HL-60 (cell line): Measurements from ENCODE around the genes PRTFDC1 and ENKUR.

- RRBS, result no CpG with 5 or more reads among the region's 6 CpGs
Measured at GRCh38 chr10:22634023-22634591, 80.3 kb downstream of the PIP4K2A start.

GRCh38 chr10:22683048-22683414 lies 31.3 kb downstream of the PIP4K2A start:
- RRBS, result no CpG with 5 or more reads among the region's 4 CpGs

GRCh38 chr10:22849337-22849959 lies 78.4 kb upstream of the ARMC3 start:
- RRBS, result 34% methylated on average over 4 of the region's 10 CpGs

DNA sequence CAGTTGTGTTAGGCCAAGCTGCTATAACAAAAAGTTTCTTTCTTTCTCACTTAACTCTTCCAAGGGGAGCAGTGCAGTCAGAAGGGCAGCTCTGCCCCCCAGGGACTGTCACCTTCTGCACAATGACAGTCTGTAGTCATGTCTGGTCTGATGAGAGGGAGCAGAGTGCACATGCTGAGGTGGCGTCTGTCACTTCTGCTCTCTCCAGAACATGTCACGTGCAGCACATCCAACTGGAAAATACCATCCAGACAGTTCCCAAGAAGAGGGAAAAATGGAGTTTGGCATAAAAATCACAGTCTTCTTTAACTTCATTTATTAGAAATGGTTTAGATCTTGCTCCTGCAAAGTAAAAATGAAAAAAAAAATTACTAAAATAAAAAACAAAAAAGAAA lies 11.0 kb downstream of the OTUD1 start:
- RRBS, result no CpG with 5 or more reads among the region's 2 CpGs

DNA sequence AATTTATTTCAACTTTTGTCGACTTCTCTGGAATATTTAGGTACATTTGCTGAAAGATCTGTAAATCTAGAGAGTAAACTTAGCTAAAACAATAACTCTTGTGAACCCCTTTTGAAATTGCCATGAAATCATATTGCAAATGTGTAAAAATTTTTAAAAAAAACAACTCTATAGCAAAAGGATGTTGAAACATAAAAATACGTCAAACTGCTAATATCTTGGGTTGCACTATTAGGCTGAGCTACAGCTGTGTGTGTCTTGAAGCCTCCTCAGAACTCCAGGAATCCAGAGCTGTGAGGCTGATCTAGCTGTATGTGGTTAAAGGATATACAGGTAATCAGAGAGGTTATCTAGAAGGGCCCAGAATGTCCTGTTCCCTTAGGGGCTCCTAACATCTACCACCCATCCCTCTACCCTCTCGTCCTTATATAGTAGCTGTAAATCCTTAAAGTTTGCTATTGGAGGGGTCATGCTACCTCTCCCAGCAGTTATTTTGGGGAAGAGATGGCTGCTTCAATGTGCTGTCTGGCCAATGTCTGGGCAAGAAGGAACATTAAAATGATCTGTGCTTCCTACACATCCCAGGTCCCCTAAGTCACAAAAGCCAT lies 89.5 kb upstream of the KIAA1217 start:
- RRBS, result no CpG with 5 or more reads among the region's 3 CpGs

DNA sequence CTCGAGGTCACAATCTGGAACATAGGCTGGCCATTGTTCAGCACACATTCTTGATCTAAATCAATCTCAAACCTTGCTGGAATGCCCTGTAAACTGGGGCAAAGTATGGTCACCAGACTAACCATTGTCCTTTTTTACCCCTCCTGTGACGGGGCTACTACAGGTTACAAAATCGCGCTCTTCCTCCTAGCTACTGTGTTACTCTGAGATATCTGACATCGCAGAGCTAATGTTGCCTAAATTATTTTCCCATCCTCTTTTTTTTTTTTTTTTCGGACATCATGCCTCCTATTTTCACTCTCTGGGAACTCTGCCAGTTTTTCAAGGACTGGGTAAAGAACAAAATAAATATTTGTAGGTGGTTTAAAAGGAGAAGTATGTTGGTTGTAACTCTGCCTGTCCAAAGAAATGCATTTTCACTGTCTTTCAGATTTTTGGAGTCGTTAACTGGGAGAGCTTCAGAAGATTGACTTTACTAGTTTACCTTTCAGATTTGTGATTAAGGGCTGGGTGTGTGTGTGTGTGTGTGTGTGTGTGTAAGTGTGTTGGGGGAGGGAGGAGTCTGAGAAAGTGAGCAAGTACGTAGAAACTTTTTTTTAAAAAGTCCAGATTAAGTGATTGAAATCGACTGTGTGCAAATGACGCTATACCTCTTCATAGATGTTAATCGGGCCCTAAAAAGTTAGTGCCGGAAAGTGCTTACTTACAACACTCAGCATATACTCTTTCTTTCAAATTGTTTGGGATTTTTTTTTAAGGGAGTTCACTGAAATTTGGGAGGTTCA lies 881 bp upstream of the KIAA1217 start:
- RRBS, result no CpG with 5 or more reads among the region's 12 CpGs

DNA sequence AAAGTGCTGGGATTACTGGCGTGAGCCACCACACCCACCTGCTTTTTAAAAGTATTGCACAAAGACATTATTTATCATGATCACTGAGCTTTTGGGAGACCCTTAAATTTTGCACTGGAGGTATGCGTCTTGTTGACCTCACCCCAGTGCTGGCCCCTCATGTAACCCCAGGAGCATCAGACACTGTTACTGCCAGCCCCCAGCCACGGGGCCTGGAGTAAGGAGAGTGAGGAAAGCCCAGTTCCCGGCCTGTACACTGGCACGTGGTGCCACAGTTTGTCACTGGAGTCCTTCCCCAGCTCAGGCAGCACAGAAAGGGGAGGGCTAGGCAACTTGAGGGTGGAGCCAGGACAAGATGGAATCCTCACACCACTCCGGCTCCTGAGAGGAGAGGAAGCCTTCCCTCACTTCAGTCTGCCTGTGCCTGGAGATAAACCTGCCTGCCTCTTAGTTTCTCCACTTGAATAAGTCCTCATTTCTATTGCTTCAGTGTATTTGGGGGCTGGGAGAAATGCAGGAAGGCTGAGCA lies 175.9 kb downstream of the KIAA1217 start:
- RRBS, result no CpG with 5 or more reads among the region's 6 CpGs

DNA sequence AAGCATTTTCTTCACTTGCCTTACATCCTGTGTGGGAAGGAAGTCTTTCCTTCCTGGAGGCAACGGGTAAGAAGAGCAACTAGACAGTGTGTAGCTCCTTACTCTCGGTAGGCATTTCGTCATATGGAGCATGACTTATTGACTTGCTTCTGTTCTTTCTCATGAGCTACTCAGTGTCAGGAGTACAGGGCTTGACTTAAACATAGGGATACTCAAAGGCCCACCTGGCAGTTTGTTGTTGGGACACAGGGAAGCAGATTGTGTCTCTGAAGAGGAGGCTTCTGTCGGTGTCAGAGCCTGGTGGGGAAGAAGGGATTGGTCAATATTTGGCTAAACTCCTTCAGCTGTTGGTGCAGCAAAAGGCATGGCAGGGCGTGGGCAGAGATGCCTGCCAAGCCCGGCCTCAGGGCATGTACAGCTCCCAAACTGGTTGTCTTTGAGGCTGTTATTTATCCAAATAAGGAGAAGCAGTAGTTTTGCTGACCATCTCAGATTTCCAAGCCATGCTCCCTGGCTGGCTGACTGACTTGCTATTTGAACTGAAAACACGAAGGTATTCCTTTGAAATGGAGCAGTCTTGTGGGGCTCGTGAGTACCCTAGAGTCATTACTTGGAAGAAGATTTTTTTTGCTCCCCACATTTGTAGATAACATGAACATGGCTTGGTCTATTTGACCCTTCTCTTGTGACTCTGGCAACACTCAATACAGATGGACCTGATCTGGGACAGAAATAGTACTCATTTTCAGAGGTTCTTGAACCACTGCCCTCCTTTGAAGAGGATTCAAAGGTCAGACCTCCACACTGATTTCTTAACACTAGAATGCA lies 249.0 kb downstream of the KIAA1217 start:
- RRBS, result no CpG with 5 or more reads among the region's 8 CpGs

GRCh38 chr10:24468080-24468912 lies 255.4 kb downstream of the ARHGAP21 start:
- RRBS, result no CpG with 5 or more reads among the region's 9 CpGs

- RRBS, result no CpG with 5 or more reads among the region's 20 CpGs
Measured at GRCh38 chr10:24519738-24520555, 203.7 kb downstream of the ARHGAP21 start.

- RRBS, result no CpG with 5 or more reads among the region's 4 CpGs
Measured at GRCh38 chr10:24548684-24549022, 175.0 kb downstream of the ARHGAP21 start.

DNA sequence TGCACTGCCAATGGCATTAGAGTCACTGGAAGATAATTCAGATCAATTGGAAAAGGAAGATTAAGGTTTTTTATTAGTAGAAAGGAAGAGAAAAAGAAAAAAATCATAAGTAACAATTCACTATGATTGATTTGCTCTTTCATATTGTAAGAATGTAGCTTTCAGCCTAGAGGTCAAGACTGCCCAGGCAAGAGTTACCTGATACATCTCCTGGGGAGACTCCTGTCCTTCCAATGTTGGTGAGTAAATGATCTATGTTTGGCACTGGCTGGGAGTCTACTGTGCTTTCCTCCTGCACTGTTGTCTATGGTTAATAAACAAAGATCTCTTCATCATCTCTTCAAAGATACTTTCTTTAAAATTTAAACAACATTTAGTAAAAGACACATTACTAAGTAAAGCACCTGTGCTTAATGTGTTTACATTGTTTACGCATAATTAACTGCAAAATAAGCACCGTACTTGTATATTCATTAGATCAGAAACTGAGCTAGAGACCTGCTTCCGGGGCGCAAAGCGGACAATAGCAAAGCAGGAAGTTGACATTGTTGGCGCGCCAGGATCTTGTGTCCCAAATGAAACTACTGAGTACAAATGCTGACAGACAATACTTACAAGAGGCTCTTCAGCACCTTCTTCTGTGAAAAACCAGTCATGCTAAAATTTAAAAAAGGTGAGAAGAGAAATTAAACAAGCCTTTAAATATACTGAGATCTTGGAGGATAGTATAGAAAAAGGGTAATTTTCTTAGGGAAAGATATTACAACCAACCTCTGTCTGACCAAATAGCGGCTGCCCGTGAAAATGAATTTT lies 132.5 kb downstream of the ARHGAP21 start:
- RRBS, result no CpG with 5 or more reads among the region's 9 CpGs

- RRBS, result no CpG with 5 or more reads among the region's 3 CpGs
Measured at GRCh38 chr10:24622572-24623020, 101.1 kb downstream of the ARHGAP21 start.

DNA sequence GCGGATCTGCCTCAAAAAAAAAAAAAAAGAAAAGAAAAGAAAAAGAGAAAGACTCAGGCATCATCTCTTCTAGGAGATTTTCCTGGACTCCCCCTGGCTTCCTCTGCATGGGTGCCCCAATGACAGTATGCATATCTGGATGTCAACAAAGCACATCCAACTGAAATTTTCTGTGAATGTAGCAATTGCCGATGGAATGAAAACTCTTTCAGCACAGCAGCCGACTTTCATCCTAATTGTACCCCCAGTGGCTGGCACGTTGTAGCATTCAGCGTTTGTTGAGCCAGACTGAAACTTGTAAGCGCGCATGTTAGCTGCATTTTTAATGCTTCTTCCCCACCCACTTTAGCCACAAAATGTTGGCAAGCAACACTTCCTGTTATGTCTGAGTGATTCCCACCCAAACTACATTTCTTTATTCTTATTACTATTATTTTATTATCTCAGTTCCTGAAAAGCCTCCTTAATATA lies 70.2 kb downstream of the PRTFDC1 start:
- RRBS, result no CpG with 5 or more reads among the region's 7 CpGs

DNA sequence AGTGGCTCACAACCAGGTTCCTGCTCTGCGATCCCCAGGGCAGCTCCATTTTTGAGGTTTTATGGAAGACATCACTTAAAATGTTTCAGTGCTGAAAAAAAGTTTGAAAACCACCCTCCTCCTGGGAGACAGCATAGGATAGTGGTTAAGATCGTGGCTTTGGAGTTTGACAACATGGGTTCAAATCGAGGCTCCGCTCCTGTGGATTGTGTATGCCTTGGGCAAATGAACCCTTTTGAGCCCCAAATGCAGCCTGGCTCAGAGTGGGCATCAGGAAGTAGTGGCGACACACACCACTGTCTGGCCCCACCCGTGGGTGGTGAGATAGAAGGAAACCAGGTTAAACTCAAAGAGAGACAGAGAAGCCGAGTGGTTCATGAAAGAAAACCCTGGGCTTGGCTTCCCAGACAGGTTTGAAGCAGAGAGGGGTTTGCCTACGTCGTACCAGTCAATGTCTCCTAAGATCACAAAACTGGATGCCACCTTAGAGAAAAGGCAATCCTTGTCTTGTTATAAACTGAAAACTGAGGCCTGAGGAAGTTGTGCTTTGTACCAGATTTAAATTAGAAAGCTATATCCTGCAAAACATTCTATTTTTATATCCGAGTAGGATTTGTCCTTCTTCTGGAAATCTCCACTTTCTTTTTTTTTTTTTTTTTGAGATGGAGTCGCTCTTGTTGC lies 57.7 kb downstream of the PRTFDC1 start:
- RRBS, result no CpG with 5 or more reads among the region's 11 CpGs

DNA sequence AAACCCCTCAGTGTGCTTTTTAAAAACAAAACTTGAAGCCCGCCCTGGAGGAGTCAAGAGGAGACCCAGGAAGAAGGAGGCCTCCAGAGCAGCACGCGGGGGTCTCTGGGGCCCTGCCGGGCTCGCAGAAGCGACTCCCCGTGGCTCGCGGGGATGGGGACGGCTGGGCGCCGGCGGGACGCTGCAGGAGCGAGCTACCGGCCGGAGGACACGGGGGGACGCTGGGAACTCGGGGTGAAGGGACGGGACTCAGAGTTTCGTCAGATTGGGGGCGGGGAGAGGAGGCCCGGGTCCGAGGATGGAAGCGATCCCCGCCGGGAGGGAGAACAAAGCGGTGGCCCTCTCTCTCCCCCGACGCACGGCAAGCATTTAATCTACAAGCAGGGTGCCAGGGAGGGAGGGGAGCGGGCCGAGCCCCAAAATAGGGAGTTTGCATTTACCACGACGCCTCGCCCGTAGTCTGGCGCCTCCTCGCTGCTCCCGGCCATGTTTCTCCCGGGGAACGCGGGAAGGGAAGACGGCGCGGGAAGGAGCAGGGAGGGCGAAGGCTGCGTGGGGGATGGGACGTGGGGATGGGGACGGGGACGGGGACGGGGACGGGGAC lies at the start of gene PRTFDC1:
Gene PRTFDC1, minus strand, starts transcription at position 519 of the 604 bp plus-strand sequence.
- RRBS, result 49% methylated on average over 12 of the region's 54 CpGs

DNA sequence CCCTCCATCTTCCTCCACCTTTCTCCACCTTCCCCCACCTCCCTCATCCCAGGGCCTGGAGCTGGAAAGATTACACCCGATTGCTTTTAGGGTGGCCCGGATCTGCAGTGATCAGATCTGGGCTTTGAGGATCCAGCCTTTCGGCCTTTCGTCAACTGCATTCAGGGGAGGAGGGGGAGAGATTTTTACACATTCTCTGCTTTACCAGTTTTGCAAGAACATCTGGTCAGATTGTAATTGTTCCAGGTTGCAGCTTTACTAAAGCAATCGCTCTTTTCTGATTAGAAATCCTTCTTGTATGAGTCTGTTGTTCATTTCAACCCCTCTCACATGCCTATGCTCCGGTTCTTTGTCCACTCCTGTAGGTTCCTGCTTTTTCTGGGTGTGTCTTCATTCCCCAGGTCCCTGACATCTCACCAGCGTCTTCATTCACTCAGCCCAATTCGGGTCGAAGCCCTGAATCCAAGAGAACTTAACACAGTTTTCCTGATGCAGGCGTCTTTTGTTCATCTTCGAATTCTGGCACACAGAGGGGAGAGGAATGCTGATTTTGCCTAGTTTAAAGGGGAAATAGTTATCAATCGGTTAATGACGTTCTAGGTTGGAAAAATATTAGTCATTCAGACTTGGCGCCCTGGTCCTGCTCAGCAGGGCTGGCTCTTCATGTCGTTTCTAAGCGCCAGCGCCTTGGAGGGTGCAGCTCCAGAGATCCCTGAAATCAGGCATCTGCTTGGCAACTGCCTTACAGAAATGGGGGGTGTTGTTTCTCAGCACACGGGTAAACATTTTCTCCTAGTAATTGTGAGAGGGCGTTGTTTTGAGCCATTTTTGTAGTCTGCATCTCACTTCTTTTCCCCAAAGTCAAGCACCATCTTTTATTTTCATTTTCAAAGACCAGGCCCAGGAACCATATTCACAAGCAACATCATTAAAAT lies 1.1 kb upstream of the PRTFDC1 start:
- RRBS, result no CpG with 5 or more reads among the region's 19 CpGs

GRCh38 chr10:25015838-25016807 lies at the start of gene ENKUR:
Gene ENKUR, minus strand, starts transcription at chr10:25016158.
- RRBS, result no CpG with 5 or more reads among the region's 52 CpGs

DNA sequence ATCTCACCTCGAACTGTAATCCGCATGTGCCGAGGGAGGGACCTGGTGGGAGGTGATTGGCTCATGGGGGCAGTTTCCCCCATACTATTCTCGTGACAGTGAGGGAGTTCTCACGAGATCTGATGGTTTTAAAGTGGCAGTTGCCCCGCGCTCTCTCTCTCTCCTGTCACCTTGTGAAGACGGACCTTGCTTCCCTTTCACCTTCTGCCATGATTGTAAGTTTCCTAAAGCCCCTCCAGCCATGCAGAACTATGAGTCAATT lies 53.3 kb upstream of the MYO3A start:
- RRBS, result no CpG with 5 or more reads among the region's 8 CpGs

DNA sequence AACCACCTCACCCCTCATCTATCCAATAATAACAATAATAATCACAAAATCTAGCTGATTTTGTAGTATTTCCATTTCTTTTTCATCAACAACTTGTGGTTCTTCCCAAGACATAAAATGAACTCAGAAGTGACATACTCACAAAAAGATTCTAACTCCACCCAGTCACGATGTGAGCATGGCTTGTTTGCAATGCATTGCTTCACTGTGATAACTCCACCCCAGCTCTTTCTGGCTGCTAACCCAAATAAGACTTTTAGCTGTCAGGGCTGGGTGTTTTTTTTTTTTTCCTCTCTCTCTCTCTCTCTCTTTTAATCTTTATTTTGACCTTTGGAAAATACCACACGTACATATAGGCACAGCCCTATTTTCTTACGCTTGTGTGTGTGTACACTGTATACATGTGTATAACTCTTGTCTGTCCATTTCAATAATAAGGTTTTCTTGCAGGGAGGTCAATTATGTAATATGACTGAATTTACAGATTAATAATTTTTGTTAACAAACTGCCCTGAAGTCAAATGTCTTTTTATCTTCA lies 48.9 kb downstream of the APBB1IP start:
- RRBS, result no CpG with 5 or more reads among the region's 3 CpGs